Vagina (tissue), 1 donor: ENCODE measurements around a stretch of chr6.

DNA sequence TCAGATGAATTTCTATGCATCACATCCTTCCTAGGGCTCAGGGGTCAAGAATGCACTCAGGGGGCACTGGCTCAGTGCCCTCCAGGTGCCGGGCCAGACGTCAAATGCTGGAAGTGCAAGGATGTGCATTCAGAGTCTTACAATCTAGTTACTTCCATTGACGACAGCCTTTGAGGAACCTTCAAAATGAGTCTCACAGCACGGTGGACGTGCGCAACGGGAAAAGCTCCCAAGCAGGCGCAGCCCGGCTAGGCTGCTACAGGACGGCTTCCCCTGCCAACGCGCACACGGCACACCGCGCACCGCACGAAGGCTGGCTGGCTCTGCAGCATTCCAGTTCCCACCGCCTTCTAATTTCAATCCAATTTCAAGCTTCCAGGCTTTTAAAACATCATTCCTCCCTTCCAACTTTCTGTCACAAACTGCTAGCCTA lies 1.5 kb downstream of the PHF10 start:
- PRO-cap: unidirectional peak, plus-strand start at position 184 of the sequence; unidirectional peak, plus-strand start at position 261 of the sequence; unidirectional peak, plus-strand start at position 301 of the sequence
- RAMPAGE, long total RNA: no peak

DNA sequence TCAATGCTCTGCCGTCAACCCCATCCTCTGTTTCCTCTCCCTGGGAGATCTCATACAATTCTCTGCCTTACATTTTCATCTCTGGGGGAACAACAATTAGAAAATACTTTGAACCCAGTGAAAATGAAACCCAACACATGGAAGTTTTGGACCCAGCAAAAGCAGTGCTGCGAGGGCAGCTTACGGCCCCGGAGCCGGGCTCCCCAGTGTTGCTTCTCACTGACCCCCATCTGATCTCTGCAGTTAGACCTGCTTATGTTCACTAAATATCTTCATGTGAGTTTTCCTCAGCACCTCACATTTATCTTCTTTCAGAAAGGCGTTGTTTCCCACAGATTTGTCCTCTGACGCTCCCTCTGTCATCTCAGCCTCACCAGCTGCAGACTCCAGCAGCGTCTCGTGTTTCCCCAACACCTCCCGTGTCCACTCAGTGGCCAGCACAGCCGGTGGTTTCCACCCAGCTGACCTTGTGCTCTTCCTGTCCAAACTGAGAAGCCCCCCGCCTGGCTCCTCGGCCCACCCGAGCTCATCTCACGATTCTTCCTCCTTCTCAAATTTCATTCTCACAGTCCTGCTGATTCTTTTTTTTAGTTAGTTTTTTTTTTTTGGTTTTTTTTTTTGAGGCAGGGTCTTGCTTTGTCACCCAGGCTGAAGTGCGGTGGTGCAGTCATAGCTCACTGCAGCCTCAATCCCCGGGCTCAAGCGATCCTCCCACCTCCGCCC lies 12.4 kb downstream of the ERMARD start:
- PRO-cap: no peak
- RAMPAGE, long total RNA: no peak

GRCh38 chr6:169832147-169832962 lies 80.9 kb downstream of the ERMARD start:
- PRO-cap: no peak
- RAMPAGE, long total RNA: no peak

DNA sequence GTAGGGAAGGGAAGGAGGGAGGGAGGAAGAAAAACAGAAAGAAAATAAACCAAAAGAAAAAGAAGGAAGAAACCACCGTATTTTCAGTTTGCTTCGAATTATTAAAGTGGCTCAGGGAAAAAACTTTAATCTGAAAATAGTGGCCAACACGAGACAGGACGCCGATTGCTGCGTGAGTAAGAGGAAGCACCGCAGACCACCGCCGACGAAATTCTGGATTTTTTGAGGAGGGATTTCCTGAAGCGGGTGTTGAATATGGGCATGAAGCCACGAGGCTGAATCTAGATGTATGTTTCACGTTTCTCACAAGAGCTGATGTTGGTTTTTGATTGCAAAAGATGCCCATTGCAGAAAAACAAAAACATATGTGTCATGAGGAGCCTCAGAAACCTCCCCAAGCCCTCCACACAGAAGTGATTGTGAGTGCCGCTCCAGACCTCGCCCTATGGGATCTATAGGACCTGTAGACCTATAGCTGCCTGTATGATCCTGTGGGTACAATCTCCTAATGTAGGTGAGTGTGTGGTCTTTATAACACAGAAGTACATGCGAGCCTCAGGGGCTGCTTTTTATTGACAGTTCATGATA lies 244.1 kb downstream of the DLL1 start:
- PRO-cap: no peak
- RAMPAGE, long total RNA: no peak

DNA sequence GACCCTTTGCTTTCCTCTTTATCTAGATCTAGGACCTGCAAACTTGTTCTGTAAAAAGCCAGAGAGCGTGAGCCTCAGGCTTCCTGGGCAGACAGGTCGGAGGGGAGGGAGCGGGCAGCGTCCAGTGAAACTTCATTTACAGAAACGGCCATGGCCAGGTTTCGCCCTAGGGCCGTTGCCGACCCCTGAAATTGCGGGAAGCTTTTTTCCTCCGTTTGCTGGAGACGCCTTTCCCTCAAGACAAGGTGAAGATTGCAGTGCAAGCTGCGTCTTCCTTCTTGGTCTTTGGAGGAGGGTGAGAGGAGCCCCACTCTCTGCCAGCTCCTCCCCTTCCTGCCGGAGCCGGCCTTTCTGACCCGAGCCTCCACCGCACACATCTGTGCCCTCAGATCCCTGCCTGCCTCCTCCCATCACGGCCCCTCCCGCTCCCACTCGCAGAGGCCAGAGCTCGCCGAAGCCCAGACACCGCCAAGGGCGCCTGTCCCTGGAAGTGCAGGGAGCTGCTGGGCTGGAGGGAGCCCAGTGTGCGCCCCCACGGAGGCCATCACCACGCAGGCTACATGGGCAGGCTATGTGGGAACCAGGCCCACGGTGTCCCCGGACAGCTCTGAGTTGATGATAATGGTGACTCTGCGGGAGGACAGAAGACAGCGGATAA lies 155.2 kb downstream of the DLL1 start:
- PRO-cap: no peak
- RAMPAGE, long total RNA: no peak

- PRO-cap: bidirectional peak, plus-strand start at chr6:170137493, minus-strand start at chr6:170137289; unidirectional peak, minus-strand start at chr6:170137621
- RAMPAGE, long total RNA: no peak
These were observed 153.4 kb downstream of the DLL1 start for GRCh38 chr6:170137157-170138147.

DNA sequence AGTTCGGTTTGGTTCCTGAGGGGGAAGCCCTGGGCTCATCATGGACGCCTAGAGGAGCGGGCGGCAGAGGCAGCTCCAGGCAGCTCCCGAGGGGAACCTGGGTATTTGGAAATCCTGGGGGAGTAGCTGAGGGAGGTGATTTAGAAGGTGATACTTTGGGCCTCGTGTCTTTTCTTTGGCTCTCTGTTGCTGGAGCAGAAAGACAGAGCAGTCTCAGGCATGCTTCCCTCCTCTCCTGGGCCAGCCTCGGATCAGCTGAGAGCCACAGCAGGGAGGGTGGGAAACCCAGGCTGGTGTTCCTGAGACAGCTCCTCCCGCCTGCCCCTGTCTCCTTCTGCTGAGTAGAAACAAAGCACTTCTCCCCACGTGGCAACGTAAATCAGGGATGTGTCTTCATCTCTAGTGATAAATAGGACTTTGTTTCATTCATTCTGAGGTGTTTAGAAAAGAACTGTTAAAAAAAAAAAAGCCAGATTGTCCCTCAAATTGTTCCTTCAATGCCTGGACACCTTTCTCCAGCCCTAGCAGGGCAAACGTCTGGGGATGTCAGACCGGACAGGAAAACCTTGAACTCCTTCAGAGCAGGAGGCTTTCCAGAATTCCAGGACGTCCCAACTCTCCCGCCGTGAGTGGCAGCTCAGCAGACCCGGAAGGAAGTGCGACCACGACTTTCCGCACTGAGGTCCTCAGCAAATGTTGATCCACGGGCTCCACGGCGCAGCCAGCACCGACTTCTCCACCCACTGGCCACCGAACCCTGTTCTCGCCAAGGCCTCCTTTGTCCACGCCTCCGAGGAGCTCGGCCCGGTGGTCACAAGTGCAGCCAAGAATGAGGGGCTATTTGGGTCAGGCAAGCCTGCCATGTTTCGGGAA lies 139.2 kb downstream of the DLL1 start:
- PRO-cap: no peak
- RAMPAGE, long total RNA: no peak

DNA sequence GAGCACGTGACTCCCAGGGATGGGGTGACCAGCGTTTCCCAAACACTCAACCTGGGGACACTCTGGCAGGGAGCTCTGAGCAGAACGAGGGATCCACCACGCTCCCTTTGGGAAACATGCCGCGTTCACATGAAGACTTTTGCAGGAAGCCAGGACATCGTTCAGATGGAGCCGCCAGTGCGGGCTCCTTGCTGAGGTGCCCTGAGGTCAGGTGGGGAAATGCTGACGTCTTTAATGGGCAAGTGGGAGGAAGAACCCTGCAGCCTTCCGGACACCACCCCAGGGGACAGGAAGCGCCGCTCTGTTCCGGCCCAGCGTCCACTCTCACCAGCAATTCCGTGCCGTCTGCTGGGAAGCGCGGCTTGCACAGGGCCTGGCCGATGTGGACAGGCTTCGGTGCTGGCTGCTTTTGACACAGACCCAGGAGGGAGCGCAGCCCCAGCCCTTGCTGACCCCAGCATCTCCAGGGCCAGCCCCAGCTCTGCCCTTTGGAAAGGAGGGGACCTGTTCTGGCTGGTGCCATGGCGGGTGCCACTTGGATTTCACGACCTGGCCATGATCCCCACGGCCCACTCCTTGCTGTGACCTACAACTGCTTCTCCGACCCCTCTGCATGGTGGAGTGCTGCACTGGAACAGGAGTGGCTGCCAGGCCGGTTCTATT lies 123.3 kb downstream of the DLL1 start:
- PRO-cap: no peak
- RAMPAGE, long total RNA: no peak

DNA sequence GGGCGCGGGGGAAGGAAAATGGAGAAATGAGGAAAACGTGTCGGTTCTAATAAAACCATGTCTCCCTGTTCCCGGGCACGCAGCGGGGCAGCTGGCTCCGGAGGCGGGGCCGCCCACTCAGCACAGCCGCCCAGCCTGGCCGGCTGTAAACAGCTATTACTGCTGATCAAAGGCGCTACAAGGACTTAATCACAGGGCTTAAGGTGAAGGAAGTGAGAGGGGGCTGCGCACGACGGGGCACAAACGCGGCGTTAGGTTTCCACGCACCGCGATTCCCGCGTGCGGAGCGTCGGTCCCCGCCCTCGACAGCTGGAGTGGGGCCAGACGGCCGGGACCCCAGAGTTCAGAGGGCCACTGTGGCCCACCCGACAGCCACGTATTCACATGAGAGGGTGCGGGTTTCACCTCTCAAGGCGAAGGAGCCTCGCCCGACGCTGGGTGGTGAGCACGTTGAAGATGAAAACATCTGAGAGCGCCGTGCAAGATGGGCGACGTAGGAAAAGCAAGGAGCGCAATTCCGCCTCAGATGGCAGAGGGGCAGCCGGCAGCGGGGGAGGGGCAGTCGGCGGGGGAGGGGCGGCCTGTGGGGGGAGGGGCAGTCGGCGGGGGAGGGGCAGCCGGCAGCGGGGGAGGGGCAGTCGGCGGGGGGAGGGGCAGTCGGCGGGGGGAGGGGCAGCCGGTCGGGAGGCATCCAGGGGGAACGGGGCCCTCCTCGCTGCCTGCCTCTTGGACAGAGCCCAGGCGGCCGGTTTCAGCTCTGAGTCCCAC lies 114.0 kb downstream of the DLL1 start:
- PRO-cap: no peak
- RAMPAGE, long total RNA: no peak

DNA sequence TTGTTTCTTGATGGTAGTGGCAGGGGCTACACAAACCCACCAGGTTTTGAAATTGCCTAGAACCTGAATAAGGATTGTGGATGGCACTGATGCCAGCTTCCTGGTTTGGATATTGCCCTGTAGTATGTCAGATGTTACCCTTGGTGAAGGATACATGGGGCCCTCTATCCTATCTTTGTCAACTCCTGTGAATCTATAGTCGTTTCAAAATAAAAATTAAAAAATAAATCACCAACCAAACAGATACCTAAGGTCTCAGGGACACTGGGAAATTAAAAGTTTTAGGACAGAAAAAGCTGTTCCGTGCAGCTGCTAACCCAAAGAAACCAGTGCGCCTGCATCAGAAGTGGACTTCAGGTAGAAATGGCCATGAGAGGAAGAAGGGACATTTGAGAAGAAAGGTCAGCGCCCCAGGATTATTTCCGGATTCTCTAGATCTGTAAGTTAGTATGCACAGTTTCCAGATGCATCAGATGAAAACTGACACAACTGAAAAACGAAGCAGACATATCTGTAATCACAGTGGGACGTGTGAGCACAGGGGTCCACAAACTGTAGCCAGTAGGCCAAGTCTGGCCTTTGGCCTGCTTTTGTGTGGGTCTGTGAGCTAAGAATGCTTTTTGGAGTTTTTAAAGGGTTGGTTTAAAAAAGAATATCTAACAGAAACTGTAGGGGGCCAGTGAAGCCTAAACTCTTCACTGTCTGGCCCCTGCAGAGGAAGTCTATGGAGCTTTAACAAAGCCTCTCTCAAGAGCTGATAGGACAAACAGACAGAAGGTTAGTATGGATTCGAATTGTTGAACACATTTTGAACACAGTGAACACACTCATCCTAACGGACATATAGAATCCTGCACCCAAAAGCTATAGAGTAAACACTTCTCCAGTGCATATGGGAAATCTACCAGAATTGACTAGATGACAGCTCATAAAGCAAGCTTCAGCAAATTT lies 77.9 kb downstream of the FAM120B start:
- PRO-cap: no peak
- RAMPAGE, long total RNA: start-site peak on the plus strand centred at position 127 of the sequence, 145 bp wide, 15 reads